ENCODE measurements around a stretch of chr12.

GRCh38 chr12:28306575-28307009, 116.3 kb downstream of the CCDC91 start:
- PRO-cap, result no peak

- PRO-cap, result no peak
Observed at GRCh38 chr12:28323410-28324215, 133.4 kb downstream of the CCDC91 start.

GRCh38 chr12:28587160-28587540, 396.9 kb downstream of the CCDC91 start:
- PRO-cap, result no peak

GRCh38 chr12:29241537-29242754, 92.9 kb downstream of the FAR2 start:
- PRO-cap, result no peak

DNA sequence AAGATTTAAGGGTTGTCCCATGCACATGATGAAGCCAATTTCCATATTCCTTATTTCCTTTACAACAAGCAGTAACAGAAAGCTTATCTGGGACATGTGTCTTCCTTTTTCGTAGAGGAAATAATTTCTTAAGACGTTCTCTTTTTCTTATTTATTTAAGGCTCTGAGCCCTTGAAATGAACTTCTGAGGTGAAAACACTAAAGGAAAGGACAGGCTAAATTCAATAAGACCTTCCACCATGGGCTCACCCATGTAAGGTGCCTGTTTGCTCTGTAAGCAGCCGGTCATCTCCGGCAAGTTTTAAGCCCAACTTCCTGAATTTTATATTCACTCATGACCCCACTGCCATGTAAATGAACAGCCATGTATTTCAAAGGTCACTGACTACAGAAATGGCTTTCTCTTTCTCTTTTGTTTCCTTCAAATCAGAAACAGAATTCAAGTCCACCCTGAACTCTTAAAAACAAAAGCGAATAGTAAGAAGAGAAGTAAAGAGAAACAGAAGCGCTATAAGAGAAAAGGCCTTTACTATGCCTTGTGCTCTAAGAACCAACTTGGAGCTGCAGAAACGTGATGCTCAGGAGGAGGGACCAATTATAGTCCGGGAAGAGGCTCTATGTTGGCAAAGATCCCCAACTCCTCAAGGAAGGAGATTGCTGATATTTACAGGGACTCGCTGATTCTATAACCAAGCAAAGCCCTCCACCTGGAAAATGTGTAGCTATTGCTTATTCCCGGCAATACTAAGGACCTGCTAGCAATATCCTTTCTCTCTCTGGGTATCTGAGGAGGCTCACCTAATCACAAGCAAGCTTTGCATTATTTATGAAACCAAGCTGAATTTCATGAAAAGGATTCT, 61.8 kb upstream of the OVCH1 start:
- PRO-cap, result no peak

DNA sequence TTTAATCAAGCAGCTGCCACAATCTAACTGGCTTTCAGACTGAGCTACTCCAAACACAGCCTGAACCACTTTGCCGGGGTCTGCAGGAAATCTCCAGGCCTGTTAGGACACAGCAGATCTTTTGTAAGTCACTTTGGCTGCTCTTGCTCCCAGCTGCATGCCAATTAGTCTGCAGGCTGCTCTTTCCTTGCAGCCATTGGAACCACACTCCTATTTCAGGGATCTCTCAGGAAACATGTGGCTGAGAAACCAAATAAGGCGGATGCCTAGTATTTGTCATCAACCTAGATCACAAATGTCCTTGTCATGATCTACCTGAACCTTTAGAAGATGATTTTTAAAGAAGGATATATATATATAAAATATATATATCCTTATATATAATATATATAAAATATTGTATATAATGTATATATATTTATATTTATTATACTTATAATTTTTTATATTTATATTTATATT, 73.5 kb downstream of the TMTC1 start:
- PRO-cap, result no peak

- PRO-cap, result no peak
Observed at GRCh38 chr12:30639444-30639796, 56.2 kb downstream of the IPO8 start.

DNA sequence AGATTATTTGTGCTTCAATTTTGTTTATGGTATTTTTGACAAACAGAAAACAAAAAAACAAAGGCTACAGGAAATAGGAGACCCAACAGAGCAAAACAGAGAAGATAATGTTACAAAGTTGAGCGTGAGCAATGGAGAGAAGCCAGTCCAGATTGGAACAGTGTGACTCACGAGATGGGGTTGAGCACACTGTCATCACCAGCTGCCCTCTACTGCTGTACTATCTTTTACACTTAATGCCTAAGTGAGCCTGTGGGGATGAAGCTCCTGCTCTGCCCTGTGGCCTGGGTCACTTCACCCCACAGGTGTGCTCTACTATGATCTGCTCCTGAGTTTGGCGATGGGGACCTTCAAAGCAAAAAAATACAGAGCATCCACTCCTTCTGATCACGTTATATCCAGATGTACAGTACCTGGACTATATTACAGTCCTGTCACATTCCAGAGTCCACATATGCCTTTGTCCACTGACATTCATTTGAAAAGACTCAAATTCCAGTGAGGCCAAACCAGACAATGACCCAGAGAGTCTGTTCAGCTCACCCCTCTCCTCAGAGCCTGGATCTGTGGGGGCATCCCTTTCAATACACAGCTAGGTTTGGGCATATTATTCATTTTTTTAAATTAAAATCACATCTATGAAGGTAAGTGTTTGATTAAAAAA, 4.4 kb downstream of the IPO8 start:
- PRO-cap, result no peak

DNA sequence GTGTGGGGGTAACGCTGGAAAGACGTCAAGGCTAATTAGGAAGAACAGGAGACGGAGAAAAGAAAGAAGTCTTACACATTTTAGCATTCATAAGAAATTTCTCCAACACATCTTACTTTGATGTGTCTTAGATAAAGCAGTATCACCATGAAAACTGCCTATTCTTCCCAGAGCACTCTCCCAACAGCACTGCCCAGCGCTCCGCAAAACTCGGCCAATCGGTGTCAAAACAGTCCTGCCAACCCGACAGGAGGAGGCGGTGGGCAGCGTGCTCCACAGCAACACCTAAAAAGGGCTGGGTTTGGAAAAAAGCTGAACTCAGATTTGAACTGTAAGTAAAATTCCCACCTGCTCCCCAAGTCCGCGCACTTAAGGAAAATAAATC, 815 bp downstream of the IPO8 start:
- PRO-cap, result no peak

GRCh38 chr12:30945863-30946250, 19.3 kb downstream of the TSPAN11 start:
- PRO-cap, result no peak

DNA sequence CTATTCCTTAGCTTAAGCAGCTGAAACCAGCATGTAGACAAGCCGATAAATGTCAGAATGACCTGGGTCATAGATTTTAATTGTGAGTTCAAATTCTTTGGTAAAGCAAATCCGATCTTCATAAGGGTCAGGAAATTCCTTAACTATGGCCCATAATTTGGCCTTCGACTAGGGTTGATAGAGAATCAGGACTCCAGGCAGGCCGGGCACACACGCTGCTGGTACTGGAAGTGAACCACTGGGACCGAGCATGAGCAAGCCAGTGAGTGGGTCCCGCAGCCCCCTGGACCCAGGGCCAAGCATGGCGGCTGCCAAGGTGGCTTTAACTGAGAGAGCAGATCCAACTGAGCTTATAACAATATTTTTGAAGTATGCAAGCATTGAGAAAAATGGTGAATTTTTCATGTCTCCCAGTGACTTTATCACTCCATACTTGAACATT, 14.6 kb downstream of the SINHCAF start:
- PRO-cap, result no peak

GRCh38 chr12:31324736-31325794, 885 bp downstream of the SINHCAF start:
- PRO-cap, result bidirectional peak, plus-strand start at chr12:31325087, minus-strand start at chr12:31324913

DNA sequence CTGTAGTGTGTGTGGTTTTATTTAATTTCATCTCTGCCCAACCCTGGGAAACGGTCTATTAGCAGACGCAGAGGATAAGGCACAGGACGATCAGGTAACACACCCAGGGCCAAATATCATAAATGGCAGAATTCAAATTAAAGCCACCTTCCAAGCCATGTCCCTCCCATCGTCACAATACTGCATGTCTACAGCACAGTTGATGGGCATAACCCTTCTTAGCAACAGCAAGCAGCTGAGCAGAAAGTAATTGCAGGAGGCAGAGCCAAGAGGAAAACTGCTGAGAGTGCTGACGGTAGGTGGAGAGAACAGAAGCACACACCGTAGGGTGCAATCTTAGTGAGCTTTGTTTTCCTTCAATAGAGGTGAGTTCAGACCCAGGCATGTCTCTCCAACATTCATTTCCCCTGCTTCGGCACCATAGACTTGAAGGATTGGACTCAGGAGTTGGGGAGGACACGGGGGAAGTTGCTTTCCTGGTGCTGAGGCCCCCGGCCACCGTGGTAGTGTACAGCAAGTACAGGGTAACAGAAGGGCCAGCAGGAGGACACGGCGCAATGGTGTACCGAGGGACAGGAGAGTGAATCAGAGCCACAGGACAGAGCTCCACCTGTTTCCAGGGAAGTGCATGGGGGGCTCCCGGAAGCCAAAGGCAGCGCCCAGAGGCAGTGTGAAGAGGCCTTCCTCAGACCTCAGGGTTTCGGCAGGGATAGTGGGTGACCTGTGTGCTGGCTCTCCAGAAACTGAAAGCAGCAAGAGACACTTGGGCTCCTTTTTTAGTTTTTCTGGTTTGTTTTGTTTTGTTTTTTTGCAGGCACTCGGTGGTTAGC, 36.2 kb upstream of the SINHCAF start:
- PRO-cap, result no peak

DNA sequence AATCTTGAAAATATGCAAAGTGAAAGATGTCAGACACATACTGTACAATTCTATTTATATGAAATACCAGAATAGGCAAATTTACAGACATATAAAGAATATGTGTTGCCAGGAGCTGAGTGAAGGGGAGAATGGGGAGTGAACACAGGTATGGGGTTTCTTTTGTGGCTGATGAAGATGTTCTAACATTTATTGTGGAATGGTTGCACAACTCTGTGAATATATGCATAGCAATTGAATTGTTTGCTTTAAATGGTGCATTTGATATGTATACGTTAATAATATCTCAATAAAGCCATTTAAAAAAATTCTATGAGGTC, 65.6 kb downstream of the DENND5B start:
- PRO-cap, result no peak

GRCh38 chr12:31714997-31716117, 13.5 kb downstream of the AMN1 start:
- PRO-cap, result no peak

DNA sequence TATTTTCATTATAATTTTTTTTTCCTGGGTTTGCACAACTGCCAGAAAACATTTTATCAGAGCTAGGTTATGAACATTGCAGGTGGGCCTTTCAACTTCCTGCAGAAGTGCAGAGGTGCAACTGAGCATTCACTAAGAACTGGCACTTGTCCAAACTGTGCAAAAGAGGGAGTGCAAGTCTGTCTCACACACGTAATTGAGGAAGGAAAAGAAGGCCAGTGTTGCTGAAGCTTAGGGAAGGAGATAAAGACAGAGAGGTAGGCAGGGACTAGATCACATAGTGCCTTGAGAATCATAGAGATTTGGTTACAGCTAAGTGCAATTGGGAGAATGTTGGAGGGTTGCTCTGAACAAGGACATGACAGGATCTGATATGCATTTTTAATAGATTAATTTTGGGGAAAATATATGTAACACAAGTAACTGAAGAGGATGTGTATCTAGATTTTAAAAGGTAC, 14.1 kb upstream of the AMN1 start:
- PRO-cap, result no peak

- PRO-cap, result no peak
Observed at GRCh38 chr12:31876560-31877055, 82.6 kb upstream of the RESF1 start.

- PRO-cap, result no peak
Observed at GRCh38 chr12:31887067-31887483, 72.1 kb upstream of the RESF1 start.

DNA sequence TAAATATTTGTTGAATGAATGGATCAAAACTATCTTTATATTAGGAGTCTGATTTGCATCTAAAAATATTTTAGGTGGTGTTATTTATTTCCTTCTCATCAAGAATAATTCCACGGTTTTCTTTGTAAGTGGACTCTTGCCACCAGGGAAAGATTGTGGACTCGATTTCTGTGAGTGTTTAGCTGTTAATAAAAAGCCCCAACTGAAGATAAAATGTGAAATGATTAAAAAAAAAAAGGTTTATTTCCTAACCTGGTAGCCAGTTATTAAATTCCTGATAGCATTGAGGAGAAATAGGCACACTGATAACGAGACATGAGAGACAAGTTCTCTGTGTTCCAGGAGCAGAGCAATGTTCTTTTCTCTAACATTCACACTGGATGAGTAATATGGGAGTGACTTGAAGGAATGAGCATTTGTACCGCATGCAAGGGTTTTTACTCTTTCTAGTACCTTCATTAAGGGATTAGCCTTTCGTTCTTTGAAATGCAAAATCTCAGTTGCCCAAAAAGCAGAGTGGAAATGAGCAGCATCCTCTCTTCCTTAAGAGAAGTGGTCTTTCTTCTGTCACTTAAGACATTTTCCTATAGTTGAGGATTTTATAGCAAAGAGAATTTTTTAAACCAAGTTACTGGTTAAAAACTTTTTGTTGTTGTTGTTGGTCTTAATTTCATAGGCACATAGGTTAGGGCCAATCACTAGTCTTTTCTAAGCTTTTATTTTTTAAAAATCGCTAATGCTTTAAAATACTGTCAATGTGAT, 54.7 kb downstream of the FGD4 start:
- PRO-cap, result no peak

DNA sequence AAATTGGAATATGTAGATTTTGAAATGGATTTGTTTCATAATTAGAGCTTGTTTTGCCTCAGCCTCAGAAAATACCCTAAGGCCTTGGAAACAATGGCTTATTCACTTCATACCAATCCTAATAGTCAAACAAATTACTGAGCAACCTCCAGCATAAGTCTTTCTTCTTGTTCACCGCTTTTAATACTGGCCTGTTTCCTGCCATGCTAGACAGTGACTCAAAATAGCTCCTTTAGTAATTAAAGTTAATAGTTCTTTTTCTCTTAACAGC, 110.9 kb upstream of the DNM1L start:
- PRO-cap, result no peak

Measured in ureter (tissue), 1 donor.